ENCODE measurements around a stretch of chr10.

DNA sequence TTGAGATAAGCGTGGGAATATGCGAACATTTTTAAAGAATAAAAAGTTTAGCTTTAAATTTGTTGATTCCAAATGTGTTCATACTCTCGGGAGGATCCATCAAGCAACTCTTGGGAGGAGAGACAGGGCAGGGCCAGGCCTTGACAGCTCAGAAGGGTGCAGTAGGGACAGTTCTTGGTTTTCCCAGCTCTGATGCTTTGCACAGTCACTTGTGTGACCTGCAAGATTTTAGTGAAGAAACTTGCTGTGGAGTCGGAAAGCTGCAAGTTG lies 3.6 kb downstream of the CYP2E1 start:
- PRO-cap = no peak

- PRO-cap = no peak
Measured at GRCh38 chr10:133536878-133537487, 9.8 kb downstream of the CYP2E1 start.